Karpas-422 (cell line): Measurements from ENCODE around the genes PADI1 and PADI6.

- PRO-cap, result no peak
- RAMPAGE, long total RNA, result no peak
Observed at GRCh38 chr1:16181596-16182268, 25.9 kb upstream of the EPHA2 start.

GRCh38 chr1:16206046-16206661, 6.3 kb downstream of the ARHGEF19 start:
- PRO-cap, result bidirectional peak, plus-strand start at chr1:16206758, minus-strand start at chr1:16206495
- RAMPAGE, long total RNA, result no peak

GRCh38 chr1:16217934-16218608, 5.6 kb upstream of the ARHGEF19 start:
- PRO-cap, result no peak
- RAMPAGE, long total RNA, result no peak

DNA sequence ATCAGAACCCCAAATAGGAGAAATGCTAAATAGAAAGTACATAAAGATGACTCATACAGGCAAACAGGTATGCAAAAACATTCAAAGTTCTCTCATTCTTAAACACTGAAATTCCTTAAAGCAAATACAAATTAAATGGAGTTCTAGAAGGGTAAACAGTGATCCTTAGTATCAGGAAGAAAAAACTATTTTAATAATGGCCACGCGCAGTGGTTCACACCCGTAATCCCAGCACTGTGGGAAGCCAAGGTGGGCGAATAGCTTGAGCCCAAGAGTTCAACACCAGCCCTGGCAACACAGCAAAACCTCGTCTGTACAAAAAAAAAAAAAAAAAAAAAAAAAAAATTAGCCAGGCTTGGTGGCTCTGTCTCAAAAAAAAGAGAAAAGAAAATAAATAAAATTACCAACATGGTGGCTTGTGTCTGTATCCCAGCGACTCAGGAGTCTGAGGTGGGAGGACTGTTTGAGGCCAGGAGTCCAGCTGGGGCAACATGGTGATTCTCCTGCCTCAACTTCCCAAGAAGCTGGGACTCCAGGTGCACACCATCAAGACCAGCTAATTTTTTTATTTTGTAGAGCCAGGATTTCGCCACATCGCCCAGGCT, 17.4 kb downstream of the FBXO42 start:
- PRO-cap, result no peak
- RAMPAGE, long total RNA, result no peak

- PRO-cap, result no peak
- RAMPAGE, long total RNA, result no peak
Observed at GRCh38 chr1:16371748-16372274, 4.8 kb downstream of the SZRD1 start.

- PRO-cap, result no peak
- RAMPAGE, long total RNA, result no peak
Observed at GRCh38 chr1:16498330-16498925, 57.9 kb downstream of the NECAP2 start.

- PRO-cap, result no peak
- RAMPAGE, long total RNA, result no peak
Observed at GRCh38 chr1:16534837-16535892, 94.6 kb downstream of the NECAP2 start.

- PRO-cap, result no peak
- RAMPAGE, long total RNA, result no peak
Observed at GRCh38 chr1:16606460-16607040, 166.0 kb downstream of the NECAP2 start.

DNA sequence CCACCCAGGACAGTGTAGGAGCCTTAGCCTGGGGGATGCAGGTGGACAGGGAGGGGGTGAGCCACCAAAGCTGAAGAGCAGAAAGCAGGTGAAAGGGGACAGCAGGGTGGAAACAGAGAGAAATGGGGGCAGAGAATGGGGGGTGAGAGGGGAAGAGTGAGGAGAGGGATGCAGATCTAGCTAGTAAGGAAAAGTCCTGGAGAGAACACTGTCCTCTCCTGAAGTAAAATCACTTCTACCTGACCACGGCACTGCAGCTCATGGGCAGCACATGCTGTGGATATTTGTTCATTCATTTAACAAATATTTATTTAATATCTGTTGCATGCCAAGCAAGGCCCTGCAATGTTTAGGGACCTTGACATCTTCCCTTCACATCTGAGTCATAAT, 167.5 kb downstream of the NECAP2 start:
- PRO-cap, result no peak
- RAMPAGE, long total RNA, result no peak

DNA sequence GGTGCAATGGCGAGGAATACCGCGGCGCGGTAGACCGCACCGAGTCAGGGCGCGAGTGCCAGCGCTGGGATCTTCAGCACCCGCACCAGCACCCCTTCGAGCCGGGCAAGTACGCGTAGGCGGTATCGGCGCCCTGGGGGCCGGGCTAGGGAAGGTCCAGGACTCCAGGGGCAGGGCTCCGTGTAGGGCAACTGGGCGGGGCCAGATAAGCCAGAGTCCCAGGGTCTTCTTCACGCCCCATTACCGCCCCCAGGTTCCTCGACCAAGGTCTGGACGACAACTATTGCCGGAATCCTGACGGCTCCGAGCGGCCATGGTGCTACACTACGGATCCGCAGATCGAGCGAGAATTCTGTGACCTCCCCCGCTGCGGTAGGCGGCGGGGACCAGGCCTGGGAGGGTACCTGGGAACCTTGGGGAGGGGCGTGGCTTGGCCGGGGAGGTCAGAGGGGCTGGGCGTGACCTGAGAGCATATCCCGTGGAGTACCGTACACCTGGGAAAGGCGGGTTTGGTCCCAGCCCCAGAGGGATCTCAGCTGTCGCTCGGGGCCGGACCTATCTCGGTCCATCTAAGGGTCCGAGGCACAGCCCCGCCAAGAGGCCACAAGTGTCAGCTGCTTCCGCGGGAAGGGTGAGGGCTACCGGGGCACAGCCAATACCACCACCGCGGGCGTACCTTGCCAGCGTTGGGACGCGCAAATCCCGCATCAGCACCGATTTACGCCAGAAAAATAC, 206.9 kb downstream of the NECAP2 start:
- PRO-cap, result no peak
- RAMPAGE, long total RNA, result no peak

- PRO-cap, result no peak
- RAMPAGE, long total RNA, result no peak
Observed at GRCh38 chr1:16707067-16707753, 214.5 kb upstream of the CROCC start.

DNA sequence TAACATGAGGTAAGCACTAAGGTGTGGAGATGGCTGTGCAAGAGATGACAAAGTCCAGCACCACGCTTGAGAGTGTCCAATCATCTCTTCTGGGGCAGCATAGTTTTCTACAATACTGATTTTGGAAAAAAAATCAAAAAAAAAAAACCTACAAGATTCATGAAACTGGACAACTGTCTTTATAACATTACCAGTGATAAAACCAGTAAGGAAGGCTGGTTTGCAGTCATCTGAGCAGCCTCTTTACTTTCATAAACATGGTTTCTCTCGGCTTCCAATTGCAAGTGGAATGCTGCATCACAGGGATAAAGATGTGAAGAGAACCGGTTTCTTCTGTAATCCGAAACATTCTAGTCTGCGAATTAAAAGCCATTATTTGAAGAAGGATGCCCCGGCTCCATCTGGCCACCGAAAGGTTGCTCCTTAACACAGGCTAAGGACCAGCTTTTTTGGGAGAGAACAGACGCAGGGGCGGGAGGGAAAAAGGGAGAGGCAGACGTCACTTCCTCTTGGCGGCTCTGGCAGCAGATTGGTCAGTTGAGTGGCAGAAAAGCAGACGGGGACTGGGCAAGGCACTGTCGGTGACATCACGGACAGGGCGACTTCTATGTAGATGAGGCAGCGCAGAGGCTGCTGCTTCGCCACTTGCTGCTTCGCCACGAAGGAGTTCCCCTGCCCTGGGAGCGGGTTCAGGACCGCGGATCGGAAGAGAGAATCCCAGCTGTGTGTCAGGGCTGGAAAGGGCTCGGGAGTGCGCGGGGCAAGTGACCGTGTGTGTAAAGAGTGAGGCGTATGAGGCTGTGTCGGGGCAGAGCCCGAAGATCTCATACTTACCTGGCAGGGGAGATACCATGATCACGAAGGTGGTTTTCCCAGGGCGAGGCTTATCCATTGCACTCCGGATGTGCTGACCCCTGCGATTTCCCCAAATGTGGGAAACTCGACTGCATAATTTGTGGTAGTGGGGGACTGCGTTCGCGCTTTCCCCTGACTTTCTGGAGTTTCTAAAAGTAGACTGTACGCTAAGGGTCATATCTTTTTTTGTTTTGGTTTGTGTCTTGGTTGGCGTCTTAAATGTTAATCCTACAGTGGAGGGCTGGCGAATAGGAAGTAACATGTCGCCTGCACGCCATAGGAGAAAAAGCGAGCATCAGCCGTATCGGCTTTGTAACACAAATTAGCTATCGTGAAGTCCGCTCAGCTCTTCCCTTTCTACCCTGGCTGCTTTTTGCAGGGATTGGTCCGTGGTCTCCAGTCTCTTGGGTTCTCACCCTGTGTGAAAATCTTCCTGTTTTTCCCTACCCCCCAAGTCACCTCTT, 26.1 kb upstream of the CROCC start:
- PRO-cap, result bidirectional peak, plus-strand start at position 827 of the sequence, minus-strand start at position 539 of the sequence; bidirectional peak, plus-strand start at position 1,081 of the sequence, minus-strand start at position 1,048 of the sequence
- RAMPAGE, long total RNA, result no peak

GRCh38 chr1:16904689-16906022, 16.6 kb upstream of the CROCC start:
- PRO-cap, result unidirectional peak, plus-strand start at chr1:16905199
- RAMPAGE, long total RNA, result no peak

DNA sequence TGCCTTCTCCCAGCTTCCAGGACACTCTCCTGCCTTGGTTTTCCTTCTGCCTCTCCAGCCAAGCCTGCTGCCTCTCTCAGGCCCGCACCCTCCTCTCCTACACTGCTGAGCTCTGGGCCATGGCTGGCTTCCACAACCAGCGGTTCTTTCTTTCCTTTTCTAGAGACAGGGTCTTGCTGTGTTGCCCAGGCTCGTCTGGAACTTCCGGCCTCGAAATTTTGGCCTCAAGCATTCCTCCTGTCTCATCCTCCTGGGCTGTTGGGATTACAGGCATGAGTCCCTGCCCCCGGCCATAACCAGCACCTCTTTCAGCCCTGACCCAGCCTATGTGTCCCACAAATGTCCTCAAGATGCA, 548 bp upstream of the MFAP2 start:
- PRO-cap, result no peak
- RAMPAGE, long total RNA, result no peak

DNA sequence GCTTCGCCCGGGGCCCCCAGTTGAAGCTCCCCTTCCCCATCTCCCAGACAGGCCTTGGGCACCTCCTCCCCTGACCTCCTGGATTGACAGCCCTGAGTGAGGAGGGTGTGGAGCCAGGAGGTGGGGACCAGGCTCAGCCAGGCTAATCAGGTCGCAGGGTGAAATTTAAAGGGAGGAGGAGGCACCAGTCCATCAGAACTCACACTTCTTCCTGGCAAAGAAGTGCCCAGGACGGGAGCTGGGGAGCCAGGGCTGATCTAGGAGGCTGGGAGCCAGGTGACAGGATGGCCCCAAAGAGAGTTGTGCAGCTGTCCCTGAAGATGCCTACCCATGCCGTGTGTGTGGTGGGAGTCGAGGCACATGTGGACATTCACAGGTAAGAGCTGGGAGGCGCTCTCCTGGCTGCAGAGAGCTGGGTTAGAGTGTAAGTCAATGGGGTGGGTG, at the start of gene PADI1:
Gene PADI1, plus strand, starts transcription at position 195 of the 444 bp plus-strand sequence.
- PRO-cap, result no peak
- RAMPAGE, long total RNA, result no peak

GRCh38 chr1:17371996-17372336, at the start of gene PADI6:
PADI6 (plus strand) TSS chr1:17372196.
- PRO-cap, result no peak
- RAMPAGE, long total RNA, result no peak

DNA sequence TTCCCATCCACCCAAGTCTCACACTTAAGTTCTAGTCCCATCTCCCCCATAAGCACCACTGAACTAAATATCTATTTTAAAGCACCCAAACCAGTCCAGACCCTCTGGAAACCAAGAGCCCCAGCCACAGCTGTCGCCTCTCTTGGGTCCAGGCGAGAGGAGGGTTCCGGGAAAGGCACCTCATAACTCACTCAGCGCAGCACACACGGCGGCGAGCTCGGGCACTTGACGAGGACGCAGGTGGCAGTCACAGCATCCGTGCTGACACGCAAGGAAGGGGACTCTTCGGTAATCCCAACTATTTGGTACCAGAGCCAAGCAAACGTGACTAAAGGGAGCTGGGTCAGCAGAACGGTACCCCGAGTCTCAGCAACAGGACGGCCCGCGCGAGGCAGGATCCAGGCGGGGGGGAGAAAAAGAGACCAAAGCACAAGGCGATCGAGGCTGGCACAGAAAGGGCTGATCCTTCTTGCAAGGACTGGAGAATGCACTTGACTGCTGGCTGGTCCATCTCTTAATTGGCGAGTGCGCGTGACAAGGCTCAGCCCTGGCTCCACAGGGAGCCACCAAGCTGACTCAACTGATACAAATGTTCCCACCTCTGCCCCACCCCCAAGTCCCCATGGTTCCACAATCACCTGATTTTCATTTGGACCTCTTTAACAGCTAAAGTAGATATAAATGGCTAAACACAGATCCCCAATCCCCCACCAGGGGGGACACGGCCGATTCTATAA, 31.6 kb downstream of the RCC2 start:
- PRO-cap, result no peak
- RAMPAGE, long total RNA, result no peak

GRCh38 chr1:17416996-17417612, 22.4 kb downstream of the RCC2 start:
- PRO-cap, result no peak
- RAMPAGE, long total RNA, result no peak

- PRO-cap, result bidirectional peak, plus-strand start at chr1:17438540, minus-strand start at chr1:17438536; bidirectional peak, plus-strand start at chr1:17438864, minus-strand start at chr1:17438636
- RAMPAGE, long total RNA, result no peak
Observed at GRCh38 chr1:17438176-17439102, 1.0 kb downstream of the RCC2 start.

DNA sequence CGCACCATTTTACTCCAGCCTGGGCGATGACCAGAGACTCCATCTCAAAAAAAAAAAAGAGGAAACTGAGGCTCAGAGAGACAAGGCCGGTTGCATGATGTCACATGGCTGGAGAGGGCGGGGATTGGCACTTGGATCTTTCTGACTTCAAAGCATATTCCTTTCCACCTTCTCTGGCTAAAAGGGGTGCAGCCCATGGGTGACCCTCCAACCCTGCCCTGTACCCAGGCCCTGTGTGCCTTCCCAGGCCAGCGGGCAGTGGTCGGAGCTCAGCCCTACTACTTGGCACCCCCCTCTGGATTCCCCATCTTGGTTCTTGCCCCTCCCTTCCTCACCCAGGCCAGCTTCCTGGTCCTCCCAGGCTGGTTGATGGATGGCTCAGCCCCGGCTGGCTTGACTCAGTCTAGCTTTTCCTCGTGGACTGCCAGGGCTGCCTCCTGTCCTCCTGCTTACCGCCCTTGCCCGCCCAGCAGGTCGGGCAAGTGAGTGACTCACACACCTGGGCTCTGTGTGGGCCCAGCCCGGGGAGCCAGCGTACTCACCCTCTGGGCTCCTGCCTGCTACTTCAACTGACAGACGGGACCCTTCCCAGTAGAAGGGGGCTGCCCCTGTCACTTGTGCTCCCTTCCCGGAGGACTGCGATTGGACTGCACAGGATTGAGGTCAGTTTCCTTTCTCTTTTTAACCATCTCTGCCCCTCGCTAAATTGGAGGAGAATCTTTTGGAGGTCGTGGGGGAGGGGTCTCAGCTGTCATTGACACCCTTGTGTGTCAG, 19.5 kb upstream of the ARHGEF10L start:
- PRO-cap, result no peak
- RAMPAGE, long total RNA, result no peak